Endothelial cell of umbilical vein (primary cell): Measurements from ENCODE around the genes DKKL1, PRRG2 and TBC1D17.

DNA sequence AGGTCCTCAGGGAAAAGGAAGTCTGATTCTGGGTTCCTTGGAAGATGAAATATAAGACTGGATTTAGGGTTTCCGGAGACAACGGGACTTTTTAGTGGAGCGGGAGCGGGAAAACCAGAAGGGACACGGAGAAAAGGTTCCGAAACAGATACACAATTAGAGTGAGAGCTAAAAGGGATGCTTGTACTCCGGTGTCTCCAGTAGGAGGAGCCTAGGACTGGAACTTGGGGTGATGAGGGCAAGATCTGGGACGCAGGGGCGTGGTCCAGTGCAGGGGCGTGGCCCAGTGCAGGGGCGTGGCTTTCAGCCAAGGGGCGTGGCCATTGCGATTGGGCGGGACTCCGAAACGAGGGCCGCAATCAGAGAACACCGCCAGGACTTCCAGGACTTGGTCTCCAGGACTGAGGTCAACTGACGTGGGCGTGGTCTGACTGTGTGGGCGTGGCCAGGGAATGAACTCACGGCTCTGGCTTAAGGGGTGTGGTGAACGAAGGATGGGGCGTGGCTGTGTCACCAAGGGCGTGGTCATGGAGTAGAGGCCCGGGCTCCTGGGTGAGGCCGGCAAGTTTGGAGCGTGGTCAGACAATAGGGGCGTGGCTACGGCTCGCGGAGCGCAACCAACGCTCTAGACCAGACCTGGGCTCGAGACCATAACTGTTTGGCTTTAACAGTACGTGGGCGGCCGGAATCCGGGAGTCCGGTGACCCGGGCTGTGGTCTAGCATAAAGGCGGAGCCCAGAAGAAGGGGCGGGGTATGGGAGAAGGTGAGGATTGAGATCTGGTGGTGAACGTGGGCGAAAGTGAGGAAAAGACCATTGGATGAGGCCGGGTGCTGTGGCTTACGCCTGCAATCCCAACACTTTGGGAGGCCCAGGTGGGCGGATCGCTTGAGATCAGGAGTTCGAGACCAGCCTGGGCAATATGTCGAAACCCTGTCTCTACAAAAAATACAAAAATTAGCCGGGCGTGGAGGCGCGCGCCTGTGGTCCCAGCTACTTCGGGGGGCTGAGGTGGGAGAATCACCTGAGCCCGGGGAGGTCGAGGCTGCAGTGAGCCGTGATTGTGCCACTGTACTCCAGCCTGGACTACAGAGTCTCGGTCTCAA lies at the start of gene DKKL1:
Gene DKKL1, plus strand, starts transcription at position 633 of the 1,105 bp plus-strand sequence.
- PRO-cap = unidirectional peak, minus-strand start at position 209 of the sequence; unidirectional peak, plus-strand start at position 628 of the sequence
CAGE:
- cytosol, long polyA minus RNA = no peak
- cytosol, long polyA plus RNA = no peak
- long polyA plus RNA = no peak
- nucleus, long polyA minus RNA = no peak
- nucleus, long polyA plus RNA = no peak

GRCh38 chr19:49395429-49396202 lies 7.6 kb downstream of the KASH5 start:
- PRO-cap = no peak
CAGE:
- cytosol, long polyA minus RNA = no peak
- cytosol, long polyA plus RNA = no peak
- long polyA plus RNA = no peak
- nucleus, long polyA minus RNA = no peak
- nucleus, long polyA plus RNA = no peak

GRCh38 chr19:49443368-49444170 lies 2.2 kb upstream of the SLC17A7 start:
- PRO-cap = unidirectional peak, minus-strand start at chr19:49443513
CAGE:
- cytosol, long polyA minus RNA = no peak
- cytosol, long polyA plus RNA = no peak
- long polyA plus RNA = no peak
- nucleus, long polyA minus RNA = no peak
- nucleus, long polyA plus RNA = no peak

- PRO-cap = no peak
CAGE:
- cytosol, long polyA minus RNA = no peak
- cytosol, long polyA plus RNA = no peak
- long polyA plus RNA = no peak
- nucleus, long polyA minus RNA = no peak
- nucleus, long polyA plus RNA = no peak
Observed at GRCh38 chr19:49446970-49447239, 4.7 kb downstream of the PIH1D1 start.

- PRO-cap = no peak
CAGE:
- cytosol, long polyA minus RNA = no peak
- cytosol, long polyA plus RNA = no peak
- long polyA plus RNA = no peak
- nucleus, long polyA minus RNA = no peak
- nucleus, long polyA plus RNA = no peak
Observed at GRCh38 chr19:49490699-49491728, 3.6 kb downstream of the RPL13A start.

DNA sequence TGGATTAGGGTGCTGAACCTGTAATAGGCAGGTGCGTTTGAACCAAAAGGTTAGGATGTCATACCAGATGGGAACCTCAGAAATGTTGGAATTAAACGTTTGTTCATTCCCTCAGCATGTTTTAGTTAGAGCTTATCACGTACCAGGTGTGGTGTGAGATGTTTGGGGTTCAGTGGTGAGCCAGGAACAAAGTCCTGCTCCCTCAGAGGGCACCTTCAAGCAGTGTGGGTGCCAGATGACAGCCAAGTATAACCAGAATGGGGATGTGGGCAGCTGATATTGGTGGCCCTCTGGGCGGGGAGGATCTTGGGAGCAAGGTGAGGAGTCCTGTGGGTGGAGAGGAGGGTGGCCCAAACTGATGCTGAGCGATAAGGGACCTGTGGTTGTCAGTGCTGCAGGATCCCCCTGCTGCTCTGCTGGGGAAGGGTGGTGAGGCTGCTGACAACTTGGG lies 2.6 kb downstream of the RPS11 start:
- PRO-cap = no peak
CAGE:
- cytosol, long polyA minus RNA = no peak
- cytosol, long polyA plus RNA = no peak
- long polyA plus RNA = no peak
- nucleus, long polyA minus RNA = no peak
- nucleus, long polyA plus RNA = no peak

DNA sequence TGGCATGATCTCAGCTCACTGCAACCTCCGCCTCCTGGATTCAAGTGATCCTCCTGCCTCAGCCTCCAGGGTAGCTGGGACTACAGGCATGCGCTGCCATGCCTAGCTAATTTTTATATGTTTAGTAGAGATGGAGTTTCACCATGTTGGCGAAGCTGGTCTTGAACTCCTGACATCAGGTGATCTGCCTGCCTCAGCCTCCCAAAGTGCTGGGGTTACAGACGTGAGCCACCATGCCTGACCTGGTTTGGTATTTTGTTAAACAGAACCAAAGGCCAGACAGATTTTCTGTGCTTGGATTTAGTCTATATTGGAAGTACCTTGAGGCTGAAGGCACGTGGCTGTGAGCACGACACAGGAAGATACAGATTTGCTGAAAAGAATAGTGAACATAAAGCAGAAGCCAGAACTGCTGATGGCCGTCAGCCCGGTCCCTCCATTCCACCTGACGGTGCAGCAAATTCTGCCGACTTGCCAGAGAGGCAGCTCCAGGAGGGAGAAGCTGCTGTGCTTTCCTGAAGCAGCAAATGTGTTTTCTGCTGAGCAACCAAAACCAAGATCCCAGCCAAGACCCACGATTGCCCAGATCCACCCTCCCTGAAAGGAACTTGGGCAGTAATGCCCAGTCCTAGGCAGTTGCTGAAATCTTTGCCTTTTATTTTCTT lies 7.3 kb upstream of the RCN3 start:
- PRO-cap = no peak
CAGE:
- cytosol, long polyA minus RNA = no peak
- cytosol, long polyA plus RNA = no peak
- long polyA plus RNA = no peak
- nucleus, long polyA minus RNA = no peak
- nucleus, long polyA plus RNA = no peak

DNA sequence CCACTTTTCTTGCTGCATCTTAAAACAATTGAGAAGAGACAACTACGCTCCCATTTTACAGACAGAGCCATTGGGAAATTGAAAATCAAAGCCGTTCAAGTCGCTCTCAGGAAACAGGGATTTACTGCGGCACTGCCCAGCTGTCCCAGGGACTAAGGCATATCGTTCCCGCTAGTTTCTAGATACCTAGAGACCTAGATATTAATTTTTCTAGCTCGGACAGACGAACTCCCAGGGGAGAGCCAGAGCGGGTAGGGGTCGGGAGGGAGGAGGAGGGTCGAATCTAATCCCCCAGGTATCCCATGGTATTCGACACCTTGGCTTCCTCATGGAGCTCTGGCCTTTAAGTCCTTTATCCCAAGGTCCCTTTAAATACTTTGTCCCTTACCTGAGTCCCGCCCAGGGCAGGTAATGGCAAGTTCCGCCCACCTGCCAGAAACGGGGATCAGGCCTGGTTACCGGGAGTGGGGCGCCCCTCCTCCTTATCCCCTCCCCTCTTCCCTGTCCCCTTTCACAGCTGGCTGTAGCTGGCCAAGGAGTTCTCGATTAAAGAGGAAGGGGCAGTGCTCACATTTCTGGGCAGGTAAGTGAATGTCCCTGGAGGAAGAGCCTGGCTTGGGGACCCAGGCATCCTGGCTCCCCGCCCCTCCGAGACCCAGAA lies at the start of gene PRRG2:
Gene PRRG2, plus strand, starts transcription at position 418 of the 661 bp plus-strand sequence.
- PRO-cap = no peak
CAGE:
- cytosol, long polyA minus RNA = no peak
- cytosol, long polyA plus RNA = no peak
- long polyA plus RNA = no peak
- nucleus, long polyA minus RNA = no peak
- nucleus, long polyA plus RNA = no peak

DNA sequence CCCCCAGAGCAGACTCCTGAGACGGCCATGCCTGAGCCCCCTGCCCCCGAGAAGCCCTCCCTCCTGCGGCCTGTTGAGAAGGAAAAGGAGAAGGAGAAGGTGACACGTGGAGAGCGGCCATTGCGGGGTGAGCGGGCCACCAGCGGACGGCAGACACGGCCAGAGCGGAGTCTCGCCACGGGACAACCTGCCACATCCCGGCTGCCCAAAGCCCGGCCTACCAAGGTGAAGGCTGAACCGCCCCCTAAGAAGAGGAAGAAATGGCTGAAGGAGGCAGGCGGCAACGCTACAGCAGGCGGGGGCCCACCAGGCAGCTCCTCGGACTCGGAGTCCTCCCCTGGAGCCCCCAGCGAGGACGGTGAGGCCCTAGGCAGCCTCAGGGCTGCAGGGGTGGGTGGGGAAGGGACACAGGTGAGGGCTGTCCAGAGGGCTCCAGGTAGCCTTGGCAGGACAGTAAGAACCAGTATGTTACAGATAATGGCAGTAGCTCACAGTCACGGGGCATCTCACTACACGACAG lies 24.0 kb downstream of the RRAS start:
- PRO-cap = no peak
CAGE:
- cytosol, long polyA minus RNA = no peak
- cytosol, long polyA plus RNA = no peak
- long polyA plus RNA = no peak
- nucleus, long polyA minus RNA = no peak
- nucleus, long polyA plus RNA = no peak

DNA sequence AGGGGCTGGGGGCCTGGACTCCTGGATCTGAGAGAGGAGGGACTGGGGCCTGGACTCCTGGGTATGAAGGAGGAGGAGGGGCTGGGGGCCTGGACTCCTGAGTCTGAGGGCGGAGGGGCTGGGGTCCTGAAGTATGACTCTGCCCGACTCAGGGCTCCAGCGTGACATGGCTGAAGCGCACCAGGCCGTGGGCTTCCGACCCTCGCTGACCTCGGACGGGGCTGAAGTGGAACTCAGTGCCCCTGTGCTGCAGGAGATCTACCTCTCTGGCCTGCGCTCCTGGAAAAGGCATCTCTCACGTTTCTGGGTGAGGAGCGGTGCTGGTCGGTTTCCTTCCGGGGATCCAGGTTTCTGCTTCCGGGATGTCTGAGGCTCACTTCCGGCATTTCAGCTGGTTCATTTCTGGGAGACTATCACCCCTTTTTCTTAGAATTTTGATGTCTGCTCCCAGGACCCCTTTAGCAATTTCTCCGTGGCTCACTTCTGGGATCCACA lies 1.2 kb downstream of the CPT1C start:
- PRO-cap = no peak
CAGE:
- cytosol, long polyA minus RNA = no peak
- cytosol, long polyA plus RNA = no peak
- long polyA plus RNA = no peak
- nucleus, long polyA minus RNA = no peak
- nucleus, long polyA plus RNA = no peak

DNA sequence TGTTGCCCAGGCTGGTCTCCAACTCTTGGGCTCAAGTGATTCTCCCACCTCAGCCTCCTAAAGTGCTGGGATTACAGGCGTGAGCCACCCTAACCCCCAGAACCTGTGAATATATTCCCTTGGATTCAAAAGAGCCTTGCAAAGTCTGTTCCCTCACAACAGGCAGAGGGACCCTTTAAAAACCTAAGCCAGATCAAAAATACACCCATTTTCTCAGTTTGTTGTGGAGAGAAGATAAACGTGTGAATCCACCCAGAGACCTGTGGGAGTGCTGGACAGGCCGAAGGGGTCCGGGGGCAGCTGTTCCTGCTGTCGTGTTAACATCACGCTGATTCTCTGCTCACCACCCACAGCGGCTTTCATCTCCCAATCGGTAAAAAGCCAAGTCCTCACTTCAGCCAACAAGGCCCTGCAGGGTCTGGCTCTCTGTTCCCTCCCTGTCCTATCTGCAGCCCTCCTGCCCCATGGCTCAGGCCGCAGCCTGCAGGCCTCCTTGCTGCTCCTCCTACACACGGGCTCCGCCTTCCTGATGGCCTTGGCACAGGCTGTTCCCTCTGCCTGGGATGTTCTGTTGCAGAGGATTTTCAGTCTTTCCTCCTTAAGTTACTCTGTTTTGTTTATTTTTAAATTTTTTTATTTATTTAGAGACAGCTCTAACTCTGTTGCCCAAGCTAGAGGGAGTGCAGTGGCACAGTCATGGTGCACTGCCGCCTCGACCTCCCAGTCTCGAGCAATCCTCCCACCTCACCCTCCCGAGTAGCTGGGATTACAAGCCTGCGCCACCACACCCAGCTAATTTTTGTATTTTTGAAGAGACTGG lies 22.3 kb downstream of the FUZ start:
- PRO-cap = no peak
CAGE:
- cytosol, long polyA minus RNA = no peak
- cytosol, long polyA plus RNA = no peak
- long polyA plus RNA = no peak
- nucleus, long polyA minus RNA = no peak
- nucleus, long polyA plus RNA = no peak

DNA sequence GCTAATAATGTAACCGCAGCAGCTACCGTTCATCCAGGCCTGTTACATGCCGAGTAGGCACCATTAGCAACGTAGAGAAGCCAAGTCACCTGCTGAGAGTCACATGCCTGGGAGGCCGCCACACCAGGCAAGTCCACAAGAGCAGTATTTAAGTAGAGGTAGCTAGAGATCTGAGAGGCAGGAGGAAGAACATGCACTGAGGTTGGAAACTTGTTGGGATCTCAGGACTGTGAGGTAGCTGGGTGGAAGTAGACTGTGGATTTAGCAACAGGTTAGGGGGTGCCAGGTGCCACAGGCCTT lies 3.3 kb downstream of the FUZ start:
- PRO-cap = no peak
CAGE:
- cytosol, long polyA minus RNA = no peak
- cytosol, long polyA plus RNA = no peak
- long polyA plus RNA = no peak
- nucleus, long polyA minus RNA = no peak
- nucleus, long polyA plus RNA = no peak

GRCh38 chr19:49828963-49829319 lies 10.9 kb downstream of the MED25 start:
- PRO-cap = no peak
CAGE:
- cytosol, long polyA minus RNA = no peak
- cytosol, long polyA plus RNA = no peak
- long polyA plus RNA = no peak
- nucleus, long polyA minus RNA = no peak
- nucleus, long polyA plus RNA = no peak

- PRO-cap = no peak
CAGE:
- cytosol, long polyA minus RNA = no peak
- cytosol, long polyA plus RNA = no peak
- long polyA plus RNA = no peak
- nucleus, long polyA minus RNA = no peak
- nucleus, long polyA plus RNA = no peak
Observed at GRCh38 chr19:49858008-49858803, 9.2 kb downstream of the PNKP start.

DNA sequence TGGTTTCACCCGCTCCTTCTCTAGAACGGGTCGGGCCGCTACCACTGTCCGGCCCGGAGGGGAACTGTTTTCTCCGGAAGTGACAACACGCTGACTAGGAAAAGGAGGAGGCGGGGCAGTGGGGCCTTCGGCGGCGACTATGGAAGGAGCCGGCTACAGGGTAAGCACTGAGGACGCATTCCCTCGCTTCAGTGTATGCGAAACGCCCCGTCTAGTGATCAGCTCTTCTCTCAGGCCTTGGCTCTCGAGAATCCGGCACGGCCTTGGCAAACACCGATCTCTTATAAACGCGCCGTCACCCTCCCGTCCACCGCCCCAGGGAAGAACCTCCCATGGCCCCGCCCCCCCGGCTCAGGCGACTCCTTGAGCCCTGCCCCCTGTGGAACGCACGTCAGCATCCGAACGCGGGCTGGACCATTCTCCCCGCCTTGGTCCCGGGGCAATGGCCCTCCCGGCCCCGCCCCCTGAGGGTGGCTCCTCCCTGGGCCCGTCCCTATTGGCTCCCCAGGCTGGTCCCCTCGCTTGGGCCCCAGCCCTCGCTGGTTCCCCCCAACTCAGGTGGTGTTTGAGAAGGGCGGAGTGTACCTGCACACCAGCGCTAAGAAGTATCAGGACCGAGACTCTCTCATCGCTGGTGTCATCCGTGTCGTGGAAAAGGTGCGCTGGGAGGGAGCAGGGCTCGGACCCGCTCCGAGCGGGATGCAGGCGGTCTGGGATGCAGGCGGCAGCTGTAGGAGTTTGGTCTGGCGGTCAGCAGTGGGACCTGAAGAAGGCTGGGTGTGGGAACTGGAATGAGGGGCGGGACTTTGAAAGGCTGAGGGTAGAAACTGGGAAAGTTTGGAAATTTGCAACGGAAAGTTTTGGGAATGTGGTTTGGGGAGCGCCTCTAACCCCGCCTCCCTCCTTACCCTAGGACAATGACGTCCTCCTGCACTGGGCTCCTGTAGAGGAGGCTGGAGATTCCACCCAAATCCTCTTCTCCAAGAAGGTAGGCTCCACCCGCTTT lies at the start of gene TBC1D17:
Gene TBC1D17, plus strand, starts transcription at position 118 of the 1,006 bp plus-strand sequence.
- PRO-cap = bidirectional peak, plus-strand start at position 118 of the sequence, minus-strand start outside the sequence; bidirectional peak, plus-strand start at position 680 of the sequence, minus-strand start at position 334 of the sequence
CAGE:
- cytosol, long polyA minus RNA = start-site peak on the plus strand centred at position 120 of the sequence, 15 bp wide, 25 reads; start-site peak on the plus strand centred at position 557 of the sequence, 15 bp wide, 15 reads
- cytosol, long polyA plus RNA = start-site peak on the plus strand centred at position 118 of the sequence, 9 bp wide, 64 and 101 reads in 2 replicates; start-site peak on the plus strand centred at position 527 of the sequence, 70 bp wide, 103 and 173 reads in 2 replicates
- long polyA plus RNA = start-site peak on the plus strand centred at position 110 of the sequence, 34 bp wide, 151 and 87 reads in 2 replicates; start-site peak on the plus strand centred at position 527 of the sequence, 70 bp wide, 197 and 88 reads in 2 replicates
- nucleus, long polyA minus RNA = start-site peak on the minus strand centred at position 280 of the sequence, 52 bp wide, 22 reads
- nucleus, long polyA plus RNA = start-site peak on the plus strand centred at position 118 of the sequence, 10 bp wide, 148 and 122 reads in 2 replicates; start-site peak on the plus strand centred at position 527 of the sequence, 70 bp wide, 77 and 116 reads in 2 replicates

DNA sequence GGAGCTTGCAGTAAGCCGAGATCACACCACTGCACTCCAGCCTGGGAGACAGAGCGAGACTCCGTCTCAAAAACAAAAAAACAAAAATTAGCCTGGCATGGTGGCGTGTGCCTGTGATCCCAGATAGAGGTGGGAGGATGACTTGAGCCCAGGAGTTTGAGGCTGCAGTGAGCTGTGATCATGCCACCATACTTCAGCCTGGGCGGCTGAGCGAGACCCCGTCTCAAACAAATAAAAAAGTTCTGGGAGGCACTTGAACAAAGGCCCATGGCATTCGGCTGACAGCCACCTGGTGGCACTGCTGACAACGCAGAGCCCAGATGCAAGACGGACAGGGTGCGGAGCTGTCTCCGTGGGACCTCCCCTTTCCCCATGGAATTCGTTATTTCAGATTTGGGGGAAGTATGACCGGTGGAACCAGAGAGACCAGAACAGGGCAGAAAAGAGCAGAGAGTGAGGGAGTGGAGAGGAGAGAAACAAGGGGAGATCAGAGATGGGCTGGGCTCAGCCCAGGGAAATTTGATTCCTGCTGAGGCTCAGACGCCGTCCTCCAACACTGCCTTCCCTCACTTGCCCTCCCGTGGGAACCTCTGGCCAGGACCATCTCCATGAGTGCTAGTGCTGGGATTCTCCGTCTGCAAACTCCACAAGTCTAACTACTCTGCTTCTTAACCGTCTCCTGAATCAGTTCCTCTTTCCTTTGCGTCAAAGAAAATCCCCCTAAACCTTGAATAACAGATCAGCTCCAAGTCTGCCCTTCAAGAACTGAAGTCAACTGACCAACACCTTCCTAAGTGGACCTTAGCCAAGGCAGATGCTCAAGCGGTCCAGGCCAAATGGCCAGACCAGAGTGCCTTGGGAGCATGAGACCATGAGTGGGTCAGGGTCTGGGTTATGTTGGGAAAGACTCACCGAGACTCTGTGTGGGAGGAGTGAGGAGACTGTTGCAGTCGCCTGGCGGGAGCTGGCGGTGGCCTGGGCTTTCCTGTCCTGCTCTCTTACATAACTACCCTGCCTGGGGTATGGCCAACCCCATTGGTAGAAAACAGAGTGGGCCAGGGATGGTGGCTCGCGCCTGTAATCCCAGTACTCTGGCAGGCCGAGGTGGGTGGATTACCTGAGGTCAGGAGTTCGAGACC lies 11.9 kb upstream of the ATF5 start:
- PRO-cap = no peak
CAGE:
- cytosol, long polyA minus RNA = no peak
- cytosol, long polyA plus RNA = no peak
- long polyA plus RNA = no peak
- nucleus, long polyA minus RNA = no peak
- nucleus, long polyA plus RNA = no peak

DNA sequence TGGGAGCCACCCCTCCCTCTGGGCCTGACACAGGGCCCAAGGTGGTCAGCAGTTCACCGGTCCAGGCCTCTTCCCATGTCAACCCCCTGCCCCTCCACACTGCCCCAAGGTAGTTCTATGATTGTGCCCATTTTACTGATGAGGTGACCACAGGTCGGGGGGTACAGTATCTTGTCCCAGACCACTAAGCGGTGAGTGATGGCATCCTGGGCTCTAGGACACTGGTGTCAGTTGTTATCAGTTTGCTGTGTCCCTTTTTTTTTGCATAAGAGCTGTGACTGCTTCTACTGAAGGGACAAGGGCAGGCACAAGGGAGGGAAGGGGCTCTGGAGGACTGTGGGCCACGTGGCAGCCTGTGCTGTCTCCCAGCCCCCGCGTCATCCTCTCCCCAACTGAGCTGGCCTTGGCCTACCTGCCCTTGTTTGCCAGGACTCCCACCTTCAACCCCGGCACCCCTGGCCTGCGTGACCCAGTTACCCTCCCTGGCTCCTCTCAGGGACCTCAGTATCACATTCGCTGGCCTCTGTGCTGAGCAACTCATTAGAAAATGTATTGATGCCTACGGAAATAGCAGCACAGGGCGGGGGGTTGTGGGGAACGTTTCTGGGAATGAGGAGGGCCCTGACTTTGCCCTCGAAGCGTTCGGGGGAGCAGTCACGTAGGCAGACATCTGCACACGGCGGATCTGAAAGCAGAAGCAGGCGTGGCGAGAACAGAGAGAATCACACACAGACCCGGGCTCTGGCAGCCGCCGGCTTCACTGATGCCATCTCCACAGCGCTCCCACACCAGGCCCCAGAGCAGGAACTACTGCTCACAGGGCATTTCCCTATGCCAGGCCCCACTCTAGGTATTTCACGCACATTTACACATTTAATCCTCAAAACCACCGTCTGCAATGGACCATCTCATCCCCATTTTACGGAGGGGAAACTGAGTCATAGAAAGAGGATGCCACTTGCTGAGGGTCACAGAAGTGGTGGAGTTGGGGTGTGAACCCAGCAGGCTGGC lies 5.9 kb upstream of the ATF5 start:
- PRO-cap = no peak
CAGE:
- cytosol, long polyA minus RNA = no peak
- cytosol, long polyA plus RNA = no peak
- long polyA plus RNA = no peak
- nucleus, long polyA minus RNA = no peak
- nucleus, long polyA plus RNA = no peak

DNA sequence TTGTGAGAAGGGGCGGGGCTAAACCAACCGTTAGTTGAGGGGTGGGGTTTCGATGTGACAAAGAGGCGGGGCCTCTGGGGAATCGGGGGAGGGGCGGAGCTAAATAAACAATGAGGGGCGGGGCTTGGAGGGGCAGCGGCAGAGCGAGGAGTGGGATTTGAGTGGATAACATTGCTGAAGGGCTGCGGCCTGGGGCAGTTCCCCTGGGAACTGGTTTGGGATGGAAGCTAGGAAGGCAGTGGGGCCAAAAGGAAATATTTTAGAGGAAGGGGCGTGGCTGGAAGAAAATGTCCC lies 725 bp upstream of the NUP62 start:
- PRO-cap = bidirectional peak, plus-strand start at position 141 of the sequence, minus-strand start outside the sequence
CAGE:
- cytosol, long polyA minus RNA = no peak
- cytosol, long polyA plus RNA = no peak
- long polyA plus RNA = no peak
- nucleus, long polyA minus RNA = no peak
- nucleus, long polyA plus RNA = no peak

DNA sequence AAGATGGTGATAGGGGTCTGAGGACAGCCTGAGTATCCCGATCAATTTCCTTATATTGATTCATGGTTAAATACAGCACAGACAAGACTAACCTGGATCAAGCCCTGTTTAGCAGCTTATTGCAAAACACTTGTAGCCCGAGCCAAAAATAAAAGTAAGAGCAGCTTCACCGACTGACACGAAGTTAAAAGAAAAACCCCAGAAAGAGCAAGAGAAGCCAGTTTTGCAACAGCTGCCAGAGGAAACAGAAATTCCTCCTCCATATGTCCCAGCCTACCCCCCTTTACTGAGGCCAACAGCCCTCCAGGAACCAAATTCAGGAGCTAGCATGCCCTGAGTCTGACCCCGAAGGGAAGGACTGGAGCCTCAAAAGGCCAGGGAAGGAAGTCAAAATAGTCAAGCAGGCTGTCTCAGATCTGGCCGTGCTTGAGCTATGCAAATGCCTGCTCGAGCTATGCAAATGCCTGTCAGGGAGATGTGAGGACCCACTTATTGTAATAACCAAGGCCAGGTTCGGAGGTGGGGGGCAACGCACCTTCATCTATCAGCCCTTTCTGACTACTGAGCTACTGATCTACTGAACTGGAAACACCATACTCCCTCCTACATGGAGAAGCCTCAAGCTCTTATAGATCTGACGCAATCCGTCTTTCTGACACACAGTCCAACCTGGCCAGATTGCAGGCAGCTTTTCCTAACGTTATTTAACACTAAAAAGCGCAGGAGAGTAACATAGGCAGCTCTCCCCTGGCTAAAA lies 6.8 kb downstream of the SIGLEC11 start:
- PRO-cap = no peak
CAGE:
- cytosol, long polyA minus RNA = no peak
- cytosol, long polyA plus RNA = no peak
- long polyA plus RNA = no peak
- nucleus, long polyA minus RNA = no peak
- nucleus, long polyA plus RNA = no peak

- PRO-cap = no peak
CAGE:
- cytosol, long polyA minus RNA = no peak
- cytosol, long polyA plus RNA = no peak
- long polyA plus RNA = no peak
- nucleus, long polyA minus RNA = no peak
- nucleus, long polyA plus RNA = no peak
Observed at GRCh38 chr19:50005566-50005911, 19.6 kb downstream of the VRK3 start.